ENCODE measurements around a stretch of chr11.

GRCh38 chr11:117998726-117999613 is 12.8 kb downstream of the IL10RA start:
- RRBS, result 25% methylated on average over 3 of the region's 11 CpGs

DNA sequence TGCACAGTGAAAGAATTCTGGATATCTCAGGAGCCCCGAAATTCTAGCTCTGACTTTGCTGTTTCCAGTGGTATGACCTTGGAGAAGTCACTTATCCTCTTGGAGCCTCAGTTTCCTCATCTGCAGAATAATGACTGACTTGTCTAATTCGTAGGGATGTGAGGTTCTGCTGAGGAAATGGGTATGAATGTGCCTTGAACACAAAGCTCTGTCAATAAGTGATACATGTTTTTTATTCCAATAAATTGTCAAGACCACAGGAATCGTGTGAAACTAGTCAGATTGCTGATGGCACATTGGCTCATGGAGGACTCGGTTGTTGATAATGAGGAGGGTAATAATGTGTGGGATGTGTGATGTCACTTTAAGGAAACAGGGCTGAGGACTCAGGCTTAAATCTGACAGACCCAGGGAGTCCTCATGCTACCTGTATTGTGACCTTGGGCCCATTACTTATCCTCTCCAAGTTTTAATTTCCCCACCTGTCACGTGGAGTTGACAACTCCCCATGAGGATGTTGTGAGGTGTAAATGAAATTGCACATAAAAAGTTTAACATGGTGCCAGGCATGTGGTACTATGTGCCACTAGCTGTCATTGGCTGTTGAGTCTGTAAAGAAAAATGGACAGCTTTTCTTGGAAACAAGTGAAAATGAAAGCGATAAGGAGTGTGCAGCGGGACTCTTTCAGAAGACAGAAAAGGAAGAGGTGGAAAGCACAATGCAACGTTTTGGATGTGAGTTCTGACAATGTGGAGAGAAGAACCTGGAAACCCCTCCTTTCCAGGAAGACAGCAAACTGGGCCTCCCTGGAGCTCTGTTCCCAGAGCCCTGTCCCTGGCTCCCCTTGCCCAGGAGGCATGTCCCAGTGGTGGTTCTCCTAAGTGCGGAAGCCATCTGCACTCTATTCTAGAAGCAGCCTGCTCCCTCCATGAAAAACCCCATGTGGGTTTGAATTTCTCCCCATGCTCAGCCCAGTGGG is 15.3 kb downstream of the IL10RA start:
- RRBS, result no CpG with 5 or more reads among the region's 9 CpGs

- RRBS, result no CpG with 5 or more reads among the region's 6 CpGs
These were observed 23.7 kb downstream of the IL10RA start for GRCh38 chr11:118009784-118010492.

- RRBS, result no CpG with 5 or more reads among the region's 7 CpGs
These were observed 1.6 kb upstream of the SMIM35 start for GRCh38 chr11:118088315-118088769.

DNA sequence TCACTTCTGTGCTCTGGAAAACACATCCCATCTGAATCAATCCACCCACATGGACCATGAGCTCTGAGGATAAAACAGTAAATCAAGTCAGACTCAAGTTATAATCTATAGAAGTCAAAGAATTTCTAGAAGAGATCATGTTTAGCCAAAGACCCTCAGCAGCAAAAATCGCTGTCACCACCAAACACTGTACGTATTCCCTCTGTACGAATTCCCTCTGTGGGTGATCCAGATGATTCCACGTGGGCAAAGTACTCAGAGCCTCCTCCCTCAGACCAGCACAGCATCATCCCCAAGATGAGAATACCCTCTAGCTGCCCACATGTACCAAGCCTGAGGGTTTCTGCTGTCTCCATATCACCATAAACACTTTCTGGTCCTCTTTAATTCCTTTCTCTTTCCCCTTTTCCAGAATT is 18.9 kb downstream of the JAML start:
- RRBS, result no CpG with 5 or more reads among the region's 4 CpGs

- RRBS, result no CpG with 5 or more reads among the region's 6 CpGs
These were observed 1.6 kb downstream of the KMT2A start for GRCh38 chr11:118437870-118438236.

DNA sequence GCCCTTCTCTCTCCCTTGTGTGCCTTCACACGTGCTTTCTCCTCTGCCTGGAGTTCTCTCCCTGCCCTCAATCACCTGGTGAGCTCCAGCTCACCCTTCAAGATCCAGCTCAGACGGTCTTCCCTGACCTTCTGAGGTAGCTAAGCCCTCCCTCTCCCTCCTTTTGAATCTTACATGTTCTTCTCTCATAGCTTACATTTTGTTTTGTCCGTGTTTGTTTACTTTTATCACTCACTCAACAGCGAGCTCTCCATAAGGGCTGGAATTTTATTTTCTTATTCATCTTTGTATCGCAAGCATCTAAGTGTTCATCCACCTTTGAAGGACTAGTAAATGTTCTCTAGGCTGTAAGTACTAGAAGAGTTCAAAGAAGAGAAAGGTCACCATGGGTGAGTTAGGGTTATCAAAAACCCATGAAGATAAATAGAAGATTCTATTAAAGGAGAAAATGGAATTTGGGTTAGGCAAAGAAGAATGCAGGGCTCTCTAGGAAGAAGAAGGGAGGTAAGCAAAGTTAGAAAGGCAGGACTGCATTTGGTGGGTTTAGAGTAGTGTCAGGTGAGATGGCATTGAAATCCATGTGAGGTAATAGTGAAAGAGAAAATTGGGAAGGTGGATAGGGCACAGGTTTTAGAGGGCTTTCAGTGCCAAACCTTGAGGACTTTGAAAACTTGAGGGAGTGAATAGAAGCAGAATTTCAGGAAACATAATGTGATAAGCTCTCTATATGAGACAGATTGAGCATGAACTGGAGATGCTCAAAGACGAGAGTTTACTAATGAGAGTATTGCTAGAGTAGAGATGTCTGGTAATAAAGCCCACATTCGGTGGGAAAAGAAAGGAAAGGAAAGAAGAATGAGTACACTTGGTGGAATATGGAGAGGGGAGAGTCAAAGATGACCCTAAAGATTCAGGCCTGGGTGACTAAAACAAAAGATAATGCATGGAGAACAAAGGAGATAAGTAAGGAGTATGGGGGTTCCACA is 16.6 kb upstream of the TTC36 start:
- RRBS, result no CpG with 5 or more reads among the region's 7 CpGs

- RRBS, result no CpG with 5 or more reads among the region's 14 CpGs
These were observed 5.9 kb upstream of the PHLDB1 start for GRCh38 chr11:118601126-118602245.

- RRBS, result no CpG with 5 or more reads among the region's 28 CpGs
These were observed 1.9 kb downstream of the PHLDB1 start for GRCh38 chr11:118609290-118609781.

DNA sequence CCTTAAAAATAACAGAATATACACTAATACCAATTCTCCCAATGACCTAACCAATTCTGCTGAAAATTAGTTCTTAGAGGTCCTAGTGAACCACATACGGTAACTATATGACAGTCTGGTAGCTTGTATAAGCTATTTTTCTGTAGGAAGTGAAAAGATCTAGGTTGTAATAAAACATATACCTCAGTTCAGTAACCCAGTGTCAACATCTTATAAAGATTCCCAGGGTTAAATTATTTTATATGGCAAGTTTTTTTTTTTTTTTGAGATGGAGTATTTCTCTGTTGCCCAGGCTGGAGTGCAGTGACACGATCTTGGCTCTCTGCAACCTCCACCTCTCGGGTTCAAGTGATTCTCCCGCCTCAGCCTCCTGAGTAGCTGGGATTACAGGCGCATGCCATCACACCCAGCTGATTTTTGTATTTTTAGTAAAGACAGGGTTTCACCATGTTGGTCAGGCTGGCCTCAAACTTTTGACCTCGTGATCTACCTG is 6.7 kb downstream of the DDX6 start:
- RRBS, result no CpG with 5 or more reads among the region's 6 CpGs

GRCh38 chr11:118889906-118890338 is 6.2 kb downstream of the CXCR5 start:
- RRBS, result no CpG with 5 or more reads among the region's 9 CpGs

- RRBS, result no CpG with 5 or more reads among the region's 10 CpGs
These were observed 10.5 kb downstream of the CXCR5 start for GRCh38 chr11:118894205-118894510.

- RRBS, result 97% methylated on average over 5 of the region's 23 CpGs
These were observed 15.1 kb downstream of the CXCR5 start for GRCh38 chr11:118898735-118899341.

GRCh38 chr11:118907147-118908256 is 18.2 kb downstream of the BCL9L start:
- RRBS, result no CpG with 5 or more reads among the region's 25 CpGs

- RRBS, result no CpG with 5 or more reads among the region's 25 CpGs
These were observed 13.2 kb downstream of the BCL9L start for GRCh38 chr11:118912268-118913268.

GRCh38 chr11:118914155-118914993 is 11.4 kb downstream of the BCL9L start:
- RRBS, result no CpG with 5 or more reads among the region's 16 CpGs

DNA sequence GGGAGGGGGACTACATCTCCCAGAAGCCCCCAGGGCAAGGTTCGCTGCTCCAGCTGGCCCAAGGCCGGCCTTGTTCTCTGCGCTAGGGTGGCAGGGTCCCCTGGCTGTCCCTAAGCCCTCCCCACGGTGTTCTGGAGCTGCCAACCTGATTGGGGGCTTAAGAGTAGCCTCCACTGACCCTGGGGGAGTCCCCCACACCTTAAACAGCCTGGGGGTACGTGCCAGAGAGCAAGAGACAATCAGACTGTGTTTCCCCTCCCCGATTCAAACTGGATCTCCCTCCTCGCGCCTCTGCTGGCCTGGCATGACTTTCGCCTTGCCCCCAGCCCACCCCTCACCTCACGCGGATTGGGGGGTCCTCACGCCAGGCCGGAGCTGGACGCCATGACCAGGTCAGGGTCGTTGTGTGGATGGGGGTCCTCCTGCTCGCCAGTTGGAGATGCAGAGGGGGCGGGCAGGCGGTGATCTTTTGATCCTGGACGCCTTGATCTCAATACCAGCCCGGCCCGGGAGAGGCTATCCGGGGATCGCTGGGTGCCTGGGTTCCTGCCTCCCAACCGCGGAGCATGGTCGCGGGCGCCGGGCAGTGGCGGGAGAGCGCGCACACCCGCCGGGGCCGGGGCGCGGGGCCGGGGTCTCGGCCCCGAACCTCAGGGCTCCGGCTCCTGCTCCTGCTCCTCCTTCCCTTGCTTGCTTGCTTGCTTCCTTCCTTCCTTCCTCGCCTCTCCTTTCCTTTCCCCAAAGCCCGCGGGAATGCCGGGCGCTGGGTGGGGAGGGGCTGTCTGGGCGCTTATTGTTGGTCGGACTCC is 622 bp downstream of the BCL9L start:
- RRBS, result 1% methylated on average over 11 of the region's 48 CpGs

- RRBS, result no CpG with 5 or more reads among the region's 14 CpGs
These were observed 2.0 kb downstream of the RPS25 start for GRCh38 chr11:119015944-119016840.

DNA sequence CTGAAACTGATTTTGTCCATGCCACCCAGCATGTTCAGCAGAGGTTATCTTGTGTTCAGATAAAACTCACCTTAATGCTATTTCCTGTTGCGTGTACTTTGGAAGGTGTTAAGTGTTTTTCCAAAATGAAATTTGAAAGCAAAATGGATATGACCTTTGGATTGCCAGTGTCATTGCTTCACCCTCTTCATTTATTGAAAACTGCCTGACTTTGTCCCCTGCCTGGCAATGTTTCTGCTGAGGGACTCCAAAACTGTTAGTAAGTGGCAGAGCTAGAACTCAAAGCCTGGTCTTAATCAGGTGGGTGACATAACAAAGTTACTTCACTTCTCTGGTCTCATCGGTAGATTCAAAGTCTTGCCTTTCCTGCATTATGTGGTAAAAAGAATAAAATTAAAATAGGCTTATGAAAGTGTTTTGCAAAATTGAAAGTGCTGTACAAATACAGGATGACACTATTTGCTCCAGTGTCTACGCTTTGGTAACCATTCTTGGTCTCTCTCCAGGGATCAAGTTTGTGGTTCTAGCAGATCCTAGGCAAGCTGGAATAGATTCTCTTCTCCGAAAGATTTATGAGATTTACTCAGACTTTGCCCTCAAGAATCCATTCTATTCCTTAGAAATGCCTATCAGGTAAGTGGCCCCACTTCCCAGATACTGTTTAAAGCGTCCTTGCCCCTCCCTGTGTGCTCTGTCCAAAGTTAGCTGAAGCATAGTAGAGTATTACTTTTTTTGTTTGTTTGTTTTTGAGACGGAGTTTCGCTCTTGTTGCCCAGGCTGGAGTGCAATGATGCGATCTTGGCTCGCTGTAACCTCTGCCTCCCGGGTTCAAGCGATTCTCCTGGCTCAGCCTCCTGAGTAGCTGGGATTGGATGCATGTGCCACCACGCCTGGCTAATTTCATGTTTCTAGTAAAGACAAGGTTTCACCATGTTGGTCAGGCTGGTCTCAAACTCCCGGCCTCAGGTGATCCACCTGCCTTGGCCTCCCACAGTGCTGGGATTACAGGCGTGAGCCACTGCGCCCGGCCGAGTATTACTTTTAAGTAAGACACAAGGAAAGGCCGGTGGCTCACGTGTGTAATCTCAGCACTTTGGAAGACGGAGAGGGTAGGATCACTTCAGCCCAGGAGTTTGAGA is 3.1 kb downstream of the TRAPPC4 start:
- RRBS, result no CpG with 5 or more reads among the region's 20 CpGs

DNA sequence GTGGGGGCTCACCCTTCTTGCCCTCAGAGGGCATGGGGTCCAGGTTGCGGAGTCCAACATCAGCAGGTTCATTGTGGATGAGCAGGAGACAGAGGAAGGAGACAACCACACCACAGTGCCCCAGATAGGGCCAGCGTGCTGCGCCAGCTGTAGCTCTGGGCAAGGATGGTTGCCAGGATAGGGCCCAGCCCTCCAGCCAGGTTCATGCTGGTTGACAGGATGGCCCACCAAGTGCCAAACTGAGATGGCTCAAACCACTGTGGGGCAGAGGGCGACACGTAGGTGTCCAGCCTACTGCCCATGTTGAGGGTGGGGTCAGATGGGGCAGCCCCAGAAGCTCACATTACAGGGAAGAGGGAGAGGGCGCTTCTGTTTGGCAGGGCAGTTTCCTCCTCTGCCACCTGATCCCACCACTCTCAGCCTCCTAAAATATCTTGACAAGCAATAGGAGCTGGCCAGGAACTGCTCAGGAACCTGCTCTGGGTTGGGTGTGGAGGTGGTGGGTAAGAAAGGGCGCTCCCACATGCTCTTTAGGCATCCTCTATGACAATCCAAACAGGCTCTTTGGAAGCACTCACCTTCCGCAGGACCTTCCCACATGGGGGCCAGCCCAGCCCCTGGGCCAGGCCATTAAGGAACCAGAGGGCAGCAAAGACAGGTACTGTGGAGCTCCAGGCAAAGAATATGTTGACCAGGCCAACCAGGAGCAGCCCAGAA is 9.2 kb downstream of the TRAPPC4 start:
- RRBS, result no CpG with 5 or more reads among the region's 8 CpGs